Hematopoietic multipotent progenitor cell (in vitro differentiated cells): ENCODE measurements around the gene GTF3C6.

GRCh38 chr6:110958313-110959379 lies at the start of gene GTF3C6:
TSS of gene GTF3C6 (plus strand) at chr6:110958706.
- CAGE, long polyA plus RNA: no peak

- CAGE, long polyA plus RNA: no peak
These were observed 10.4 kb upstream of the RPF2 start for GRCh38 chr6:110971367-110971857.

DNA sequence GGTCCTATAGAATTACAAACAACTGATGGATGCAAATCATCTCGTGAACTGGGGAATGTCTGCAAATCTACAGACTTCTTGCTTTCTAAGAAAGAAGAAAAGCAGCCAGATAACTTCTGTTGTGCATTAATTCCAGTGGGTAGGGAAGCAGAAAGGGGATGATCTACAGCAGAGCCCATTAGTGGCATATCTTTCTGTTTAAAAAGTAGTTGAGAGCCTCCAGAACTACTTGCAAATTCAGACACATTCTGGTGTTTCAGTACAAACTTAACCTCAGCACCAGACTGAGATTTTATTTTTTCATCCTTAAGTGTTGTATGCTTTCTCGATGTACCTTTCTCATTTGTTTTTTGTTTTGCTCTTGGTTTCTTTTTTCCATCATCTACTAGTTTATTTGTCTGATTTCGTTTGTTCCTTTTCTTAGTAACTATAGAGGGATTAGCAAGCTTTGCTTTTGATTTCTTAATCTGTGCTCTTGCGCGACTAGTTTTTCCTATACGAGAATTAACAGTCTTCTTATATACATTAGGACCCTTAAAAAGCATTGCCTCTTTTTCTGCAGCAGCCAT lies 108.6 kb downstream of the REV3L start:
- CAGE, long polyA plus RNA: no peak

- CAGE, long polyA plus RNA: no peak
These were observed 50.7 kb downstream of the TRAF3IP2 start for GRCh38 chr6:111554743-111555638.

DNA sequence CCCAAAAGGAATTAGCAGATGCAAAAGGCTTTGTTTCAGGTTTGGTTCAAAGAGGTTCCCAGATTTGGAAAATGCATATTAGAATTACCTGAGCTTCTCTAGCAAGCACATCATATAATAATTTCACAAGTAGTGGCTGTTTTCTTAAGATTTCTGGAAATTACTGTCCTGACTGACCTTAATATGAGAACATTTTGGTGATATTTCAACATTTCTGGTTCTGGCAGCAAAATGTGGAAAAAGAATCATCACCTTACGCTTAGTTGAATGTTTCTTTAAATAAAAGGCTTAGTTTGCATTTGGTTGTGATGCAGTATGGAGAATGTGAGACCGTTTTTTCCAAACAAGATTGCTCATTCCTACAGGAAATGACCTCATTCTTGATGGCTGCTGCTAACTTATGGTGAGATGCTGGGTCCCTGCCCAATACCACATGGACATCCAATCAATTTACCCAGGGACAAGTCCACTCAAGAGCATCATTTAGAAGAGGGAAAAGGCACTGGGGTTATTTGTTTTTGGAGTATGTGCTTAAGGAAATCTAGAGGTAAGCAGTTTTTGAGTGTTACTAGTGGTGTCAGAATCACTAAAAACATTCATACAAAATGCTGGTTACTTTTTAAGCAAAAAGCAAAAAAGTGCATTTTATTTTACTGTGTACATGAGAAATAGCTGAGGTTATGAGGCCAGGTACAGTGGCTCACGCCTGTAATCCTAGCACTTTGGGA lies 31.3 kb downstream of the TRAF3IP2 start:
- CAGE, long polyA plus RNA: no peak

- CAGE, long polyA plus RNA: no peak
These were observed 3.8 kb downstream of the TRAF3IP2 start for GRCh38 chr6:111601807-111602297.

DNA sequence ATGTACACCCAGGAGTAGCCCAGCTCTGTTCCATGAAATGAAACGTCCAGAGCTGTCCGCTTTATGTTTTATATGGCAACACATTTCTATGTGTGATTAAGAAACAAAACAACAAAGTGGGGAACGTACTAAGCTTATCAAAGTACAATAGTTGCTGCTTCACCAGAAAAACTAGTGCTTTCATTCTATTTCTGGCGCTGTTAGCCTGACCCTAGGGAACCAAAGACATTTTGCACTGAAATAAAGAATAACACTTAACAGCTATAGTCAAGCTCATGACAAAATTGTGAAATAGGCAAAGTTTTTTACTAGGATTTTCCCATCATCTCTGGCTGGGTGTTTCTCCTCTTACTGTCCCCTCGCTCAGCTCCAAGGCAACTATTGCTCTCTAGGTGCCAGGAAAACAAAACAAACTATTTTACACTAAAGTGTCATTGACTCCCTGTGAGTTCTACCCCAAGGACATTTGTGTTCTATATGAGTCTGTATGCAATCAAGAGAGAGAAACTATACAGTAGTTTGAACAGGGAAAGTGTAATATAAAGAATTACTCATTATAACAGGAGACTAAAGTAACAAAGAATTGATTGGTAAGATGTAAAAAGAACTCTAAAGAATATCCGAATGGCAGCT lies 22.9 kb upstream of the TRAF3IP2 start:
- CAGE, long polyA plus RNA: no peak

DNA sequence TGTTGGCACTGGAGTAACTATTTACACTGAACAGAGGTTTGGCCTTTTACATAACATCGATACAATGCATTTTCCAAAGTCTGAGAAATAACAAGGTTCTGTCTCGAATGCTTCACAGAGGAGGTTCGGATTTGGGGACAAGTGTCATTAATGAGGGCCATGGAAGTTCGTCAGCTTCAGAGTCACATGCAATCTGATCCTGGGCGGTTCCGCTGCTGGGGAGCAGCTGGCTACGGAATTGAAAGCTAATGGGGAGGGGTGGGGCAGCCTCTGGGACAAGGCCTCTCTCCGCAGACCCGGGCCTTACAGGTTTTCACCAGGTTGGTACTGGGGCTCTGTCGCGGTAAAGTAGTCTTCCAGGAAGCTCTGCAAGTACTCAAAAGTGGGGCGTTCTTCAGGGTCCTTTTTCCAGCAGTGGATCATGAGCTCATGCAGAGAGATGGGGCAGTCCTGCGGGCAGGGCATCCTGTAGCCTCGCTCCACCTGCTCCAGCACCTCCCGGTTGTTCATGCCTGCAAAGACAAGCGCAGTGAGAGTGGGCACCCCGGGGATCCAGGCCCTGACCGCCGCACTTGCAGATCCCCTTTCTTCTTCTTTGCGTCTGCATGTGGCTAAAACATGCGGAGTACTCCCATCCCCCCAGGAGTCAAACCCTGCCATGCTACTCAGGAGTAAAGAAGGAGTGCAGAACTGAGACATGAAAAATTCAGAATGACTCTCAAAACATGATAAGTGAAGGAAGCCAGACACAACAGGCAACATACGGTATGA lies 55.9 kb upstream of the TRAF3IP2 start:
- CAGE, long polyA plus RNA: no peak

GRCh38 chr6:111698388-111698594 lies 92.6 kb upstream of the TRAF3IP2 start:
- CAGE, long polyA plus RNA: no peak

- CAGE, long polyA plus RNA: no peak
These were observed 125.6 kb upstream of the TRAF3IP2 start for GRCh38 chr6:111731176-111731830.

GRCh38 chr6:111753536-111754233 lies 119.6 kb downstream of the FYN start:
- CAGE, long polyA plus RNA: no peak

DNA sequence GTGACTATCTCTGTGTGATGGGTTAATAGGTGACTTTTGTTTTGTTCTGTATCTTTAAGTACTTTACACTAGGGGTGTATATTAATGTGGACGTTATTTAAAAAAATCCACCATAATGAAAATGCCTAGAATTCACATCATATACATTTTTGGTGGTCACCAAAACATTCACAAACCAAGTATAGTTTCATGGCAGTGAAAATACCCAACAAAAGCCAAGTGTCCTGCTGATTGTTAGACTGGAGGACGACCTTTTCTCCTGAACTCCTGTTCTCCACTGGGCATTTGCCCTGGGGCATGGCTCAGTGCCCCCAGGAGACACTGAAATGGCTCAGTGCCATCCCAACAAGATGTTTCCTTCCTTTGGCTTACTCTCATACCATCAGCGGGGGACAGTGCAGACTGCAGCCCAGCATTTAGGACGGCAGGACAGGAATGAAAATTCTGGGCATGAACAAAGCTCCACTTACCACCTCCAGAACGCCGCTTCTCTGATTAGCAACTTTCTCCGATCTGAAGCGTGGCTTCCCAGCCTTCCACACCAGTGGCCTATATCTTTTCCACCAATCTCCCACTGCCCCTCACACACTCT lies 114.8 kb downstream of the FYN start:
- CAGE, long polyA plus RNA: no peak

GRCh38 chr6:111773793-111774515 lies 99.3 kb downstream of the FYN start:
- CAGE, long polyA plus RNA: no peak

DNA sequence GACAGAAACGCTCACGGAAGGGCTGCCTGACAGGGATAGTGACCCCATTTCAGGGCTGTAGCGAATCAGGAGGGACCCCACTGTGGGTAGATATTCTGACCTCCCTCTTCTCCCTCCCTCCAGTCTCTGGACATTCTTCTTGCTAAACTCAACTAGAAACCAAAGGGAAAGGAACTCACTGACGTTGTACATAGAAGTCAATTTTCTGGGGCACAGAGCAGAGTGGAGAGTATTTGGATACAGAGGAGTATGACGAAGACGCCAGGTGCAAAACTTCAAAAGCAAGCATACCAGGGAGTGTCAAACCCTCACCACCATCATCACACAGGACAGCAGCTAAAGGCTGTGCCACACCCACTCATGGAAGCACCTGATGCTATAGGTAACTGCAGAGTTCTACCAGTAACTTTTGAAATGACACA lies 64.8 kb downstream of the FYN start:
- CAGE, long polyA plus RNA: no peak

DNA sequence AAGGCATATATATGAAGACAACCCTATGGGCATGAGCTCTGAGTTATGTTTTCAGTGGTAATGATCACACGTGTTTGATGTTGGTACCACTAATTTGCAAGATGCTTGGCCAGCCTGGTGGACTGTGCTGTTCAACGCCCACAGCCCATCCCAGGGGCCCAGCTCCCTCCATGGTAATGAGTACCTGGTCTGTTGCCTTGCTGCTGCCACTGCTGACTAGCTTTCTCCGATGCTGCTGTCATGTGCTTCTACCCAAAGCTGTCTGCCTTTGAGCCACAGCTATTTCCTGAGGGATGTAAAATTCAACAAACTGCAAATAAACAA lies 54.9 kb downstream of the FYN start:
- CAGE, long polyA plus RNA: no peak

DNA sequence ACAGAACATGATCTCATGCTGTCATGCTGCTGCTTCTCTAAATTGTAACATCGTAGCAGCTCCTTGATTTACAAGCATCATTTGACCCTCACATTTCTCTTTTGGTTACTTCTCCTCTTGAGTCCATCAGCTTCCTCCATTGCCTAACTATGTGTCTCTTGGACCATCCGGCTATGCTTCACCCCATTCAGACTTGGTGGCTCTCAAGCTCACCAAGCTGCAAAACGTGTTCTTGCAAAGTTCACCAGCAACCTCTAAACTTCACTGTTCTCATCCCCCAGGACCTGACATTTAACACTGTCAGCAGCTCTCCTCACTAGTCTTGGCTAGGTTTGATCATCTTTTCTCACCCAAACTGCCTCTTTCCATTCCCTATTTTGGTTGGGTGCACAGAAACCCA lies 54.5 kb downstream of the FYN start:
- CAGE, long polyA plus RNA: no peak

GRCh38 chr6:111837315-111838432 lies 35.6 kb downstream of the FYN start:
- CAGE, long polyA plus RNA: no peak

DNA sequence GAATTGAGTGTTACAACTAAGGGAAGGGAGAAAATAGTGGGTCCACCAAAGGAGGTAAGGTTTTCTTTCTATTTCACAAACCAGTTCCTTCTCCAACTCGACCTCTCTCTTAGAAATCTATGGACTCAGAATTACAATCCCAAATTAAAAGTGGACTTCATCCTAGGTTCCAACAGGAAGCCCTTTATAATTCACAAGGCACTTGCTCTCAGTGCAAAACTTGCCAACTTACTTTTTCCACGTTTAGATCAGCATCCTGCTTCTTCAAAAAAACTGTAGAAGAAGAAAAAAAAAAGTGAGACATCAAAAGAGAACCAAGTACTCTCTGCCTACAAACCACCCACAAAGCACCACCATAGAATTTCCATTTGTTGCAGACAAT lies 26.9 kb downstream of the FYN start:
- CAGE, long polyA plus RNA: no peak

- CAGE, long polyA plus RNA: no peak
These were observed 86.8 kb upstream of the FYN start for GRCh38 chr6:111960026-111960379.

GRCh38 chr6:111976206-111976548 lies 77.7 kb upstream of the CCN6 start:
- CAGE, long polyA plus RNA: no peak